Measurements from ENCODE around the gene UCHL3.

DNA sequence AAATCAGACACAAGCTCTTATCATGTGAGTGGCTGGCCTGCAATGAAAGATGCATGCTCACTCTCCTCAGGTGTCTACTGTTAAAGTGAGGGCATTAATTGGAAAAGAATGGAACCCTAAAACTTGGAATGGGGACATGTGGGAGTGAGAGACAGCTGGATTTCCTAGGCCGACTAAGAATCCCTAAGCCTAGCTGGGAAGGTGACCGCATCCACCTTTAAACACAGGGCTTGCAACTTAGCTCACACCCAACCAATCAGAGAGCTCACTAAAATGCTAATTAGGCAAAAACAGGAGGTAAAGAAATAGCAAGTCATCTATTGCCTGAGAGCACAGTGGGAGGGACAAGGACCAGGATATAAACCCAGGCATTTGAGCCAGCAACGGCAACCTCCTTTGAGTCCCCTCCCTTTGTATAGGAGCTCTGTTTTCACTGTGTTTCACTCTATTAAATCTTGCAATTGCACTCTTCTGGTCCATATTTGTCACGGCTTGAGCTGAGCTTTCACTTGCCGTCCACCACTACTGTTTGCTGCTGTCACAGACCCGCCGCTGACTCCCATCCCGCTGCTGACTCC, 886.7 kb downstream of the KLHL1 start:
- RAMPAGE, total RNA = no peak

DNA sequence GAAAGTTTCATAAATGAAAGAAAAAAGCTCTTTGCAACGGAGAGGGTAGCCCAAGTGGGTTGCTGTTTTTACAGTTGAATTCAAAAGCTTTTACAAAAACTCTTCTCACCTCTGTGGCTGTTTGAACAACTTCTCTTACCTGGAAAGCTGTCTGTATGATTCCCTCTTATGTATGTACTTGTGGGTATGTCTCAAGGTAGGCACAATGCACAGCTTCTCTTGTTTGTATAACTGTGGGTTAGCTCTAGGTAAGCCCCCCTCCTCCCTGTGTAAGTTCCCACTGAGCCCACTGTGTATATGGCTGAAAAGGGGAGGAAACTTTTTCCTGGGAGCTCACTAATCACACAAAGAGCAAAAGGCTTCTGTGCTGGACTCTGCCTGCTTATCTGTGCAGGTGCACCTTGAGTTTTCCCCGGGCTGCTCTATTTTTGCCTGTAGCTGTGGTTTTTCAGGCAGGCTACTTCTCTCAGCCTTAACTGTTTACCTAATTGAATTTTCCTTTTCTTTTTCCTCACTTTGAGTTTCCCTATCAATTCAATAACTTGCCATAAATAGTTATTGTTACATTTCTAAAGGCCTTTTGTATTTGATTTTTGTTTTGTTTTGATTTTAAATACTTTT, 424.3 kb downstream of the KLHL1 start:
- RAMPAGE, total RNA = no peak

- RAMPAGE, total RNA = no peak
These were observed 378.1 kb downstream of the DACH1 start for GRCh38 chr13:71488756-71489383.

DNA sequence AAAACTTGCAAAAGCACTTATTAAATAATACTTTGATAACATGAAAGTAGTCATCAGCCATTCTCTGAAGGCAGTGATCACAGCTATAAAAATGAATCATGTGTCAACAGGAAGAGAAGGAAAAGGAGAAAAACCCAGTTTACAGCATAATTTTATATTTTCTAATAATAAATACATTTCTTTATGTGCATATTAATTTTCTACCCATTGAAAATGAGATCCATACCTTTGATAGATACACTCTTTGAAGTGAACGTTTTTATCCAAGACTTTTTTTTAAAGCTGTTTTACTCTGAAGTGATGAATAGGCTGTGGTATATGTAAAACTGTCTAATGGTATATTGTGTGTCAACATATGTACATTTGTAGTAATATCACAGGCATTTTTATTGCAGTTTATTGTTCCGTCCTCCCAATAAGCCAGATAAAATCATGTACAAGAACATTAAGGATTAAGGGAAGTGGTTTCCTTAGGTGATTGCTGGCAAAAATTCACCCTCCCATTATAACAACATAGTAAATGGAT, 1.3 kb upstream of the KLF5 start:
- RAMPAGE, total RNA = no peak

GRCh38 chr13:73365320-73366041, 306.7 kb downstream of the KLF5 start:
- RAMPAGE, total RNA = no peak

GRCh38 chr13:73676838-73677688, 618.3 kb downstream of the KLF5 start:
- RAMPAGE, total RNA = no peak

DNA sequence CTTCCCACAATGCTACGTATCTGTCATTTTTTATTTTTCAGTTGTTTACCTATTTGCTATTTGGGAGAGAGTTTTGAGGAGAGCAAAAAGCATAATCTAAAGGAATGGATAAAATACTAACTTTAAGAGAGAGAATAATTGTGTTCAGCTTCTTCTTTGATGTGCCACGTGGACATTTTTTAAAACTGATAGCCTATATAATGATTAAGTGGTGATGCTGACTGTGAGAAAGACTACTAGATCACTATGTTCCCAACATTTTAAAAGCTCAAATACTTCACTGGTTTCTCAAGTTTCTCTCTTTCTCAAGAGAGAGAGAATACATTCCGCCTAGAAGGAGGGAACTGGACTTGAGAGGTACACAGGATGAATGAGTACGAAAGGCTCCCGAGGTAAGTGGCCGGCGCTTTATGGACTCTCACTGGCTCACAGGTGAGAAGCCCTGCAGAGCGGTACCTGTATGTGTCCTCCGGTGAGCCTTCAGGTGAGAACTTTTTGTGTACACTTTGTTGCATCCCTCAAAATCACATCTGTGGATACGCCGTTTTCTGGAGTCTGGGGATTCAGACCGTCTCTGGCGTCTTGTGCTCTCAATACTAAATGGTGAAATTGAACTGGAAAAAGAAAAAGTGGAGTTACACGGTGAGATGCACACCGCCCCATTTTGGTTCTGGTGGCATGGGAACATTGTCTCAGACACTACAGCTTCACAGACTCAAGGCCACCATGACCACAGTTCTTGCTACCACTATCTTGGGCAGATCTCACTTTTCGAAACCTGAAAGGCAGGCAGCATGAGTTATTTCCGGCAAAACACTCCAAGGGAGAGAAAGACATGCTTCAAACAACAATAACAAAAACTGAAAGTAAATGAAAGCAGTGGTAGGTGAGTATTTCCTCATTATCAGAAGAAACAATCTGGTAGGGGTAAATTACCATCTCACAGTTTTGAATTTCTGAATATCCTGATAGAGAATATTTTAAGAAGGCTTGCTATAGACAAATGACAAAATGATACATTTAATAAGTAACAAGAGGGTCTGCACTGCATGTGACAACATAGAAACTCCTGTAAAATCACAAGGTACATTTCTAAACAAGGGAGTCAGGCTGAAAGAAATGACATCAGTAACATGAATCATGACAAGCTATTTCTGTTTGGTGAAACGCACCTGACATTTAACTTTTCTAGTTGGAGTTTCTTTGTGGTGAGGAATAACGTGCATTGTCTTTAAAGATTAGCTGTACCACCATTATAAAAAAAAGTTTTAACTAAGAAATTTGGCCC, 656.6 kb downstream of the KLF5 start:
- RAMPAGE, total RNA = no peak

- RAMPAGE, total RNA = no peak
These were observed 909.1 kb downstream of the KLF5 start for GRCh38 chr13:73967751-73968427.

DNA sequence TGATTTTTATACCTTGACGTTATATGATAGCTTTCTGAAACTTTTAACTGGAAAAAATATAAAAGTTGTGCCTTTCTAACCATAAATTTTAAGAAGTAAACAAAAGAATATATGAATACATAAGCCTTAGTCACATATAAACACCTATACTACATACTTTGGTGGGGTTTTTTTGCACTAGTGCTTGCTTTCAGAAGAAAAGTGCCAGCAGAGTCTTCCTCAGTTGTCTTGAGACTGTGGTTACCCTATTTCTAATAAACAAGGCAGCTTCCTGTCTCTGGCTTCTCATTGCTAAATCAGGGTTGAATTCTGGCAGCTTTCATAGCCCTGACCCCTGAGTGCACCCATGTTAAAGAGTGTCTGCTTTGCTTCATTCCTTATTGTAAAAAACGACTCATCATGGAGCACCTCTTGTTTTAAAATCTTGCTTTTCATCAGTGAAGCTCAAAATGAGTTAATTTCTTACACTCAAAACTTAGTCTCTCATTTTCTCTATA, 1003.1 kb downstream of the KLF5 start:
- RAMPAGE, total RNA = no peak

- RAMPAGE, total RNA = no peak
These were observed 1052.5 kb downstream of the KLF5 start for GRCh38 chr13:74111291-74111712.

GRCh38 chr13:74132061-74132655, 1073.4 kb downstream of the KLF5 start:
- RAMPAGE, total RNA = no peak

DNA sequence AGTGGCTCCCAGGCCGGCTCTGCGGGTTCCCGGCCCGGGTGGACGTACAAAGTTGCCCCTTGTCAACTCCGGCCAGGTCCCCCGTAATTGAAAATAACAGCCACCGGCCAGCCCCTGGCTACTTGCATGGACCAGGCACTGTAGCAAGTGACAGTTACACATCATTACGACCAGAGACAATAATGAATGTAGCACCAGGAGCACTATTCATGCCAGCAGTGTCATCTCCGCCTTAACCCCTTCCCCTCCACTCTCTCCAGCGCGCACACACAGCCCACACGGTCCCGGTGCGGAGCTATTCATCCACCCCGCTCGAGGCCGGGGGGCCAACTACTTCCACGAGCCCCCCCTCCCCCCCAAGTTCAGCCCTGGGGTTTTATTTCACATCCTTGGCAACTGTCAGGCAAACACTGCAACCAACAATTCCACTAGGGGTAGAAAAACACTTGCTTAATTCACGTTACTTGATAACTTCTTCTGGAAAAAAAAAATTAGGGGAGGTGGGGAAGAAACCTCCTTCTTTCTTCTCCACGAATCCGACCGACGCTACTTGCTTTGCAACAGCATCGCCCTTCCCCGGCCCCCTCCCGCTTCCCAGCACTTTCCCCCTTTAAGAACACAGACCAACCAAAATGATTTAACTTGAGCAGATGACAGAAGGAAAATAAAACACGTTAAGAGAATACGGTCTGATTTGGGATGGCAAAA, 1074.3 kb downstream of the KLF5 start:
- RAMPAGE, total RNA = no peak

DNA sequence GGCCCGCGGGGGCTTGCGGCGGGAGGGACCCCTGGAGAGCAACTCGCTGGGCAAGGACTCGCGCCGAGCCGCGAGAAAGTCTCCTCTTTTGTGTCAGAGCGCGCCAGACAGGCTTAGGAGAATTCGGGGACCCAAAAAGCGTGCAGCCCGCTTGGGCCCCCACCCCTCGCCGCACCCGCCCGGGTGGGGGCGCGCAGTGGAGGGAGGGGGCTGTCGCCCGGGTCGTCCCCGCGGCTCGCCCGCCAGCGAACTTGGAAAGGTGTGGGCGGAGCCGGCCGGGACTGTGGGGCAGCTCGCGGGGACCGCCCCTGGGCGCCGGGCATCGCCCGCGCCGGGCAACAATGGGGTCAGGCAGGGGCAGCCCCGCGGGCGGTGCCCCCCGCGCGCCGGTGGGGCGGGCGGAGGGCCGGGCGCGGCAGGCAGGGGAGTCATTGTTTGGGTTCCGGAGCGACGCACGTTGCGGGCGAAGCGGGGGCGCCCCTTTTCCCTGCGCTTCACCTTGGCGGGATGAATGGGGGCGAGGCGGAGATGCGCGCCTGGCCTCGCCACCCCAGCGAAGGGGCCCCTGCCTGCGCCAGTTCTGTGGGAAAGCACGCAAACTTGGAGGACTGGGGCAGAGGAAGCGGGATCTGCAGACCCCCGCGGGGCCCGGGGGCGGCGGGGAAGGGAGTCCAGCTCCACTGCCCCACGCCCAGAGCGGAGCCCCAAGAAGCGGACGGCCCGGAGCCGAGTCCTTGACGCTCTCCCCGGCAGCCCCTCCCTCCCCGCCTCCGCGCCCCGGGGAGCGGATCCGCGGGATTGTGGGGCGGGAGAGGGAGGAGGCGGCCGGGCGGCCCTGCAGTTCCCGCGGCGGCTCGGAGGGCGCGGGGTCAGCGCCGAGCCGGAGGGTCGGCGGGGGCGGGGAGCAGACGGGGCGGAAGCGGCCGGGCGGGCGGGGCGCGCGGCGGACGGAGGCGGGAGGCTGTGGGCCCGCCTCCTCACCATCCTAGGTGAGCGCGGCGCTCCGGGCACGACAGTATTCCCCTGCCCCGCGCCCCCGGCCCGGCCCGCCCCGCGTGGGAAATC, 1076.2 kb downstream of the KLF5 start:
- RAMPAGE, total RNA = no peak

GRCh38 chr13:75365634-75366314, 116.2 kb downstream of the TBC1D4 start:
- RAMPAGE, total RNA = no peak

GRCh38 chr13:75549230-75550238, at the start of gene UCHL3:
TSS of gene UCHL3 (plus strand) at chr13:75549791.
- RAMPAGE, total RNA = start-site peak on the plus strand at chr13:75549766-75549800, 213 and 652 reads in 2 replicates

DNA sequence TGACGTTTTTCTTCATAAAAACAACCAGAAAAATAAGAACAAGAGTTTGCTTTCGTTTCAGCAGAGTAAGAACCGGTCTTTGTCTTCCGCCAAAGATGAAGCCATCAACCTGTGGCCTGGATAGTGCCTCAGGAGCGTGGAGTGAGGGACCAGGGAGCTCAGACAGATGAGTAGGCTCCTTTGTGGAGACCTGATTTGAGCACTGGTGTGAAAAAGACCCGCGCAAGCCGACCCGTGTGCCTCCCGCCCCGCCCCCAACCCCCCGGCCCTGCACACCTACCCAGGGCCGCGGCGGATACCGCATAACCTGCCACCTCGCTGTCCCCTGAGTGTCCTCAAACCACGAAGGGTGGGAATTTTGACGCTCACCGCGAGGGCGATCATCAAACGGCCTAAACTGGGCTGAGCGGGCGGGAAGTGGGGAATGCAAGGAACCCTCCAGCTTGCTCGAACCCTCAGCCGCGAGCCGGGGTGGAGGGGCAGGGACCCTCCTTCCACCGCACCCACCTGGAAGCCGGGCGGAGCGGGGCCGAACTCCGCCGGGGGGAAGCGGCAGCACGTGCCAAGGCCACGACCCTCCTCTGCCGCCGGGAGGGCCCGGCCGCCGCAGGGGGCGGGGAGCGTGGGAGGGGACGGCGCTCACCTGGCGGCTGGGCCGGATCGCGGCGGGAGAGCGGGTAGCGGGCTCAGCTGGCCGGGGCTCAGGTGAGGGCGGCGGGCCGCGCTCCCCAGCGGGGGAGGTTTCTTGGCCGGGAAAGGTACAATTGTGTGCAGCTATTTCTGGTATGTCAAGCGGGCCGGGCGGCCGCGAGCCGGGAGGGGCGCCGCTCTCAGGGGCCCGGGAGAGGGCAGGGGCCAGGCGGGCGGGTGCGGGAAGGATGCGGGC, 701 bp upstream of the LMO7 start:
- RAMPAGE, total RNA = no peak

GRCh38 chr13:75763512-75763889, 127.4 kb downstream of the LMO7 start:
- RAMPAGE, total RNA = no peak

- RAMPAGE, total RNA = no peak
These were observed 137.1 kb downstream of the LMO7 start for GRCh38 chr13:75773184-75773757.

- RAMPAGE, total RNA = no peak
These were observed 156.3 kb downstream of the LMO7 start for GRCh38 chr13:75792341-75792969.

- RAMPAGE, total RNA = no peak
These were observed 200.0 kb downstream of the LMO7 start for GRCh38 chr13:75836119-75836567.